ENCODE measurements around a stretch of chr7.

DNA sequence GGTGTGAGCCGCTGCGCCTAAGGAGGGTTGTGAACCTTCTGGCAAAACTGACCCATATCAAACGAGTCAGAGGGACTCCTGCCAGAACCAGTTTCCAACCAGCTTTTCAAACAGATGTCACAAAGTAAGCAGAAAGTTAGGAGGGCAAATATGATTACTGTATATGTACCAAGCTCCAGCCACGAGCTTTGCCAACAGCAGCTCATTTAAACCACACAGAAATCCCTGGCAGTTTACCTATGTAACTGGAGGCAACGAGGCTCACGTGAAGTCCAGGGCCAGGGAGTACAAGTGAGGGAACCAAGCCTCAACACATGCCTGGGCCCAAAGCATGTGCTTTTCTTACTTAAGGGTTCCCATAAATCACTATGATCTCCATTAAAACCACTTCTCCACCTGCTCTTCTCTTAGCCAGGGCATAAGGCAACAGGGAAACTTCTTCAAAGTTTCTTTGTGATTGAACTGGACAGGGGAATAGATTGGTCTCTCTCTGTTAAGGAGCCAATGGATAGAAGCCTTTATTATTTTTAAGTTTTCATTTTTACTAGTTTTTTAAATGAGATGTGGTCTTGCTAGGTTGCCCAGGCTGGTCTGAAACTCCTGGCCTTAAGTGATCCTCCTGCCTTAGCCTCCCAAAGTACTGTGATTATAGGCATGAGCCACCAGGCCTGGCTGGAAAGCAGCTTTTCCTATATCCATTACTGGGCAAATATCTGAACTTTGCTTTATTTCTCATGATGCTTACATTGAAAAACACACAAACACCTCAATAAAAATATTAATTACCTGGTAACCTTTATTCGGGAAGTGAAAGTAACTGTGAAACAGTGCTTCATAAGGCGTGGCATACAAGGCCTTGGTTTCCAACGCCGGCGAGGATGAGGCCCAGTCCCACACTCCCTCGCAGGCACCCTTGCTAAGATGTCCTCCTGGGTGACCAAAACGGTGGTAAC lies 12.8 kb upstream of the DAGLB start:
- RRBS = no CpG with 5 or more reads among the region's 13 CpGs

- RRBS = no CpG with 5 or more reads among the region's 15 CpGs
Measured at GRCh38 chr7:6505869-6506406, 22.0 kb upstream of the KDELR2 start.

GRCh38 chr7:6611588-6611842 lies 3.9 kb upstream of the ZNF853 start:
- RRBS = no CpG with 5 or more reads among the region's 4 CpGs

DNA sequence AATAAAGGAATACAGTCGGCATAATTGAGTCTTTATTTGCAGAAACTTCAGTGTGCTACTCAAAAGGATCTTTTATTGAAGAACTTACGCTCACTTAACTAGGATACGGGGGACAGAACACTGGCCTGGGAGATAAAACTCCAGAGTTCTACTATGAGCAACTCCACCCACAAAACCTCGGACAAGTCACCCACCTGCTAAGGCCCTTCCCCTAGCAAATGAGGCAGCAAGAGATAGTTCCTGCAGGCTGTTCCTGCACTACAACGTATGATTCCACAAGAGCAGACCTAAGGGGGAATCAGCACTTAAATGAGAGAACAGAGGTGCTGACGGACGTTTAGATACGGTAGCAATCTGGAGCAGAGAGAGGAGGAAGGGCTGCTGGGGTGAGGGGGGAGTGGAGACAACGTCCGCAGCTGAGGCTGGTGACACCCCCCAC lies 898 bp downstream of the ZNF12 start:
- RRBS = no CpG with 5 or more reads among the region's 10 CpGs

DNA sequence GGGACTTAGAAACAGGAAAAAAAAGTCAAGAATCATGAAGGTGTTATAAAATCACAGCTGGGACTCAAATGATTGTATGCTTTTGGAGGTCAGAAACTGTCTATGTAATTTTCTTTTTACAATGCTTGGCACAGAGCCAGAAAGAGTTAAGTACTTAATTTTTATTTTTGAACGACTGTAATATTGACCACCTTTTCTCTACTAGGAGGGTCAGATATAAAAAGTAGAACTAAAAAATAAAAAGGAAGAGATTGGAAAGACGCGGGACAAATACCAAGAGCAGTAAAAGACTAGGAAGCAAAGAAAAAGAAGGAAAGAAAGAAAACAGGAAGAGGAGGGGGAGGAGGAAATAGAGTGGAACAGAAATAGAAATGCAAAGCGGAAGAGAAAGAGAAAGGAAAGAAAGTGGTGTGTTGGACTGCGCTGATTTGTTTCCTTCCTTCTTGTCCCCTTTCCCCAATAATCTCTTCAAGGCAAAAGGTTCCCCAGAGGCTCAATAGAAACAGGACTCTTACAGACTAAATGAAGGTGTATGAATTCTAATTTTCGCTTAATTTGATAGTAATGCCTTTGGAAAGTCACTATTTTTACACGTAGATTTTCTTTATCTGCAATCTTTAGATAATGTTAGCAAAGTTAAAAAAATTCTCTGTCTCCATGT lies 23.1 kb upstream of the C1GALT1 start:
- RRBS = no CpG with 5 or more reads among the region's 7 CpGs

- RRBS = no CpG with 5 or more reads among the region's 6 CpGs
Measured at GRCh38 chr7:7187362-7188092, 5.2 kb downstream of the C1GALT1 start.

- RRBS = no CpG with 5 or more reads among the region's 6 CpGs
Measured at GRCh38 chr7:7271054-7271525, 88.7 kb downstream of the C1GALT1 start.

GRCh38 chr7:7573325-7573944 lies 6.8 kb downstream of the MIOS start:
- RRBS = no CpG with 5 or more reads among the region's 9 CpGs

GRCh38 chr7:7639805-7640268 lies 715 bp upstream of the UMAD1 start:
- RRBS = no CpG with 5 or more reads among the region's 24 CpGs

- RRBS = no CpG with 5 or more reads among the region's 6 CpGs
Measured at GRCh38 chr7:7816079-7816447, 97.7 kb upstream of the RPA3 start.

DNA sequence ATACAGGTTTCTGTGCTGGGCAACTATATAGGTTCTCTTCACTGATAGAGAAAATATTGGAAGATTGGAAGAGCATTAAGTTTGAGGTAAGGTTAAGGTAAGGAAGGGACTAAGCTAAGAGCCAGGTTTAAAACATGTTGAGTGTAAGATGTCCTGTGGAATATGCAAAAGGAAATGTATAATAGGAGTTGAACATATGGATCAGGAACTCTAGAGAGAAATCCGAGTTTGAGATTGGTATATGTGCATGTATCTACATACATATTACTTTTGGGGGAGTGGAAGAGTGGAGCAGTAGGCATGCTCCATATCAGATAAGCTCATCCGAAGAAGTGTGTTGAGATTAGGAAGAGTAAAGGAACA lies 101.6 kb upstream of the GLCCI1 start:
- RRBS = no CpG with 5 or more reads among the region's 2 CpGs

GRCh38 chr7:7919374-7919868 lies 49.2 kb upstream of the GLCCI1 start:
- RRBS = no CpG with 5 or more reads among the region's 2 CpGs

GRCh38 chr7:8026633-8027497 lies 58.3 kb downstream of the GLCCI1 start:
- RRBS = no CpG with 5 or more reads among the region's 8 CpGs

DNA sequence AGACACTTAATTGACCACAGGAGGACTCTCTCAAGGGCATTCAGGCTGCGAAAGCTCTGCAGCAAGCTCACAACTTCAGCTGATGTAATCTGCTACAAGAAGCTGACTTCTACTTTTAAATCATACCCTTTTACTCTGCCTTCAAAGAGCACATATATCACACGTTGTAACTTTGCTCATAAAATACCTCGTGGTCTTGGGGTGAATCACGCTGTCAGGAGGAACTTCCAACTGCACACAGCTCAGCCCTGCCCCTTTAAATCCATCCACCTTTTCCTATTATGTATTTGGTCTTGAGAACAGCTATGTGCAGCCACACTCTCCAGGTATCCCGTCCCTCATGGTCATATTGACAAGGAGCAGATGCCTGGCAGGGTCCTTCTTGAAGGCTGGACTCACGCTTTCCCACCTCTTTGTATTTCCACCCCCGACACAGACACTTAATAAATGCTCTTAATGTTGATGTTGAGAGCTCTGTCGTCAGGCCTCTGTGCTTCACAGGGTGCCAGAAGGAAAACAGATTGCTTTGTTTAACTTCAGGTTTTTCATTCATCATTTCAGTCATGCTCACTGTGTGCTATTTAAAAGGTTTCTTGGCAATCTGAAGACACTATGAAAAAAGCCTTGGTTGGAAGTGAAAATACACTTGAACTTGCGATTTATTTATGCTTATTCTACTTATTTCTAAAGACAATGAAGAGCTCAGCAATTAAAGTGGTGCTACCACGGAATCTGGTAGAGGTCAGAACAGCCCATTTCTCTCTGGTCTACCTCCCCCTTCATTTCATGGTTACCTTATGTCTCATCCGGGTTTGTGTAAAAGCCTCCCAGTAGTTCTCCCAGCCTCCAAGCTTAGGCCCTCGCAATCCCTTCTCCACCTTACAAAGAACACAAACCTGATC lies 47.5 kb downstream of the ICA1 start:
- RRBS = no CpG with 5 or more reads among the region's 12 CpGs

- RRBS = no CpG with 5 or more reads among the region's 1 CpG
Measured at GRCh38 chr7:8635738-8636072, 202.3 kb downstream of the NXPH1 start.

DNA sequence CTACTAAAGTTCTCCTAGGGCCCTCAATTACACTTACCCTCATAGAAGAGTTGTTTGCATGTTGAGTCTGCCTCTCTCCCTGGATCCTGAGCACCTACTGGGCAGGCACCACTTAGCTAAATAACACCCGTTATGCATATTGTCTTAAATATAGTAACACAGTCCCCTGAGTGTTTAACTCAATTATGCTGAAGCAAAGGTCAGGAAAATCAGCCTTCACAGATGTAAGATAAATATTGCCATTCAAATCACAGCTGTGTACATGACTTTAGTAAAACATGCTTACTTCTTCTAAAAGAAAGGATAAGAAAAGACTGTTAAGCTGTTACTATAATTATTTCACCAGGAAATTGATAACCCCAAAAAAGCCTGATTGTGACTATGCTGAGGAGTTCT lies 700.2 kb downstream of the NDUFA4 start:
- RRBS = no CpG with 5 or more reads among the region's 1 CpG

GRCh38 chr7:10779724-10780449 lies 160.1 kb downstream of the NDUFA4 start:
- RRBS = no CpG with 5 or more reads among the region's 41 CpGs

DNA sequence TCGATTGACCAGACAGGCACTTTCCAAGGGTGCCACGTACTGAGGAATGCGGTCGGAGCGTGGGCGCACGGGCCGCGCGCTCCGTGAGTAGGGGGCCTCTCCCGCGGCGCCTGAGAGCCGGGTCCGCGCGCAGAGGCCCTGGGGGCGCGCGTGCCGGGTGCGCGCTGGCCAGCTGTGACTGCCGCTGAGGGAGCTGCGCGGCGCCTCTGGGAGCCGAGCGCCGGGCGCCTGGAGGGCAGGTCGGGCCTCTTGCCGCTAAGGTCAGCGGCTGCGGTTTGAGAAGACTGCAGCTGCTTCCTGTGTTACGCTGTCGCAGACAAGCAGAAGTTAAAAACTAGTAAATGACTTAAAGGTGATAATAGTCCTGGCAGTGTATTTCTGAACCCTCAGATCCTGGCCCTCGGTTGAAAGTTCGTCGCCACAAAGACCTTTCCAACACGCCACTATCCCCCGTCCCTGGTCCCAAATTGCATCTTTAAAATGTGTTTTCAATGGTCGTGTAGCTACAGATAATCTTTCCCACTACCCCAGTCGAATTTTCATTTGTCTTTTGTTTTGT lies 506 bp upstream of the NDUFA4 start:
- RRBS = 2% methylated on average over 17 of the region's 45 CpGs

GRCh38 chr7:11194478-11194998 lies 220.9 kb downstream of the PHF14 start:
- RRBS = no CpG with 5 or more reads among the region's 5 CpGs

DNA sequence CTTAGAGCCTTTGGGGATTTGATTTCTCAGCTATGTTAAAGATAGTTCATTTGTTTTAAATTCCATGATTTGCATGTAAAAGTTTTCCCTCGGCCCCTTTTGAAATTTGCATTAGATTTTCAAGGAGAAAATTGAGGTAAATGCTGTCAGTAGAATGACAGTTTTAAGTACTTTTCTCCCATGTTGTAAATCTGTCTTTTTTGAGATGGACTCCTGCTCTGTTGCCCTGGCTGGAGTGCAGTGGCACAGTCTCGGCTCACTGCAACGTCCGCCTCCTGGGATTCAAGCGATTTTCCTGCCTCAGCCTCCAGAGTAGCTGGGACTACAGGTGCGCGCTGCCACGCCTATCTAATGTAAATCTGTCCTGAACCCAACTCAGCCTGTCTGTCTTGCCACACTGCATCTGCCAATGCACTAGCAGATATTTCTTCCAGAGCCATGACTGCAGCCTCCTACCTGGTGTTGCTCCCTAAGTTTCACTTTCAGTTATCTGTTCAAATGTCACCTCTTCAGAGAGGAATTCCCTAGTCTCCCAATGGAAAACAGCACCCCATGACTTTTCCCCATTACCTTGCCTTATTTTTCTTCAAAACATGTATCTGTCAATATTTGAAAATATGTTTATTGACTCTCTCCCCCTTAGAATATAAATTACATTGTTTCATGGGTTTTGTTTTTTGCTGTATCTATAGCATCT lies 264.1 kb downstream of the PHF14 start:
- RRBS = no CpG with 5 or more reads among the region's 8 CpGs

Measured in amniotic epithelial cell (primary cell).